Amniotic epithelial cell (primary cell): ENCODE measurements around the gene GALNT2.

DNA sequence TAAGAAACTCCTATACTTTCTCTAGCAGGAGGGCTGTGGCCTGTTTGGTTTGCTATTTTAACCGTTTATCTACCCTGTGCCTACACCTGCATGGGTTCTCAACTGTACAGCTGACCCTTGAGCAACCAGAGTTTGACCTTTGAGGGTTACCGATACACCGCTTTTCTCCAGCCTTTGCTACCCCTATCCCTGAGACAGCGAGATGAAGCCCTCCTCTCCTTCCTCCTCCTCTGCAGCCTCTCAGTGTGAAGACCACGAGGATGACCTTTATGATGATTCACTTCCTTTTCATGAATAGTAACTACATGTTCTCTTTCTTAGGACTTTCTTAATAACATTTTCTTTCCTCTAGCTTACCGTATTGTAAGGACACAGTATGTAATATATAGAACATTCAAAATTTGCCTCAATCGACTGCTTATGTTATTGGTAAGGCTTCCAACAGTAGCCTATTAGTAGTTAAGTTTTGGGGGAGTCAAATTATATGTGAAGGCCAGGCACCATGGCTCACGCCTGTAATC is 14.5 kb upstream of the RNF187 start:
- RRBS: no CpG with 5 or more reads among the region's 8 CpGs

DNA sequence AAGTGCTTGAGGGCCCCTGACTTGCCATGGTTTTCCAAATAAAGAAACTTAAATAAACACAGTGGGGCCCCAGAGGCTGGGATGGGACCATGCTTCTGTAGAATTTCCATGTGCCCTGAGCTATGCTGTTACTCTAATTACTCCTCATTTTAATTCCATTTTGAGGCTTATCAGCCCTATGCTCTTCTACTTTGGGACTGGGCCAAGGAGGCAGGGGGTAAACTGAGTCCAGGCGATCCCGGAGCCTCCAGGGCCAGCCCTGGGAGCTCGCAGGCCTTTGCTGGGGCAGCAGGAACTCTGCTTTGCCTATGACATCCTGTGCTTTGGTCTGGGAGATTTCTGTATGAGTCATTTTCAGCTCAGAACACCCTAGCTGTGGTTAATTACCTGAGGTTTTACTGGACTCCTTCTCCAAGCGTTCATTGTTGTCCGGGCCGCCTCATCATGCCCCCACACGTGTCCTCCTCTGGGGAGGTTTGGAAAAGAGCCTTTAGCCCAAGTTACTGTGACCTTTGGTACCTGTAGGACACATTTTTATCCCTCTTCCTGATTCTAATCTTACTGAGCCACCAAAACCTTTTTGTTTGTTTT is 95.7 kb downstream of the RHOU start:
- RRBS: no CpG with 5 or more reads among the region's 7 CpGs

DNA sequence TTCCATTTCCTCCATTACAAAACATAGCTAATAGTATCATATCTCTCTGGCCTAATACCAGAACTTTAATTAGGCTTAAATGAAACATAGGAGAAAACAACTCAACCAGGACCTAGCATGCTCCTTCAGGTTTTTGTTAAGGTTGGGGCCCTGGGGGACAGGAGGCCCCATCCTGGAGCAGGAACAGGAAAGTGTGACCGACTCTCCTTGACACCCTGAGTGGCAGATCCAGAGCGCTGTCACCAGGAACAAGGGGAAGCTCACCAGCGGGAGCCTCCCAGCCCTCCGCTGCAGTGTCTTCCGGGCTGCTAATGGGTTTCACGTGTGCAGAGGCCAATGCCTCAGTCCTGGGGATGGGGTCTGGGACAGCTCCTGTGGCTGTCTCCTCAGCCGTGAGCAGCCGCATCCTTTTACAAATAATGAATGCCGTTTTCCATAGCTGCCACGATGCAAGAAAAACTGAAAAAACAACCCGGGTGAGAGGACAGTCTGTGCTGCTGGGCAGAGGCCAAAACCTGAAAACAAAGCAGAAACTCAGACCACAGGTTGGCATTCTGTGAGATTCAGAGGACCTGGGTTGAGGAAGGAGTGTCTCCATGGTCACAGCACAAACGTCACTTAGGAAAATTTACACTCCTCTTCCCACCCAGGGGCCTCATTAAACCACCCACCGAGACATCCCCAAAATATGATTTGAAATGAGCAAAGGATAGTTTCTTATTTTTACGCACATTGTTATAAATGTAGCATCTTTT is 212.2 kb upstream of the RAB4A start:
- RRBS: no CpG with 5 or more reads among the region's 14 CpGs

DNA sequence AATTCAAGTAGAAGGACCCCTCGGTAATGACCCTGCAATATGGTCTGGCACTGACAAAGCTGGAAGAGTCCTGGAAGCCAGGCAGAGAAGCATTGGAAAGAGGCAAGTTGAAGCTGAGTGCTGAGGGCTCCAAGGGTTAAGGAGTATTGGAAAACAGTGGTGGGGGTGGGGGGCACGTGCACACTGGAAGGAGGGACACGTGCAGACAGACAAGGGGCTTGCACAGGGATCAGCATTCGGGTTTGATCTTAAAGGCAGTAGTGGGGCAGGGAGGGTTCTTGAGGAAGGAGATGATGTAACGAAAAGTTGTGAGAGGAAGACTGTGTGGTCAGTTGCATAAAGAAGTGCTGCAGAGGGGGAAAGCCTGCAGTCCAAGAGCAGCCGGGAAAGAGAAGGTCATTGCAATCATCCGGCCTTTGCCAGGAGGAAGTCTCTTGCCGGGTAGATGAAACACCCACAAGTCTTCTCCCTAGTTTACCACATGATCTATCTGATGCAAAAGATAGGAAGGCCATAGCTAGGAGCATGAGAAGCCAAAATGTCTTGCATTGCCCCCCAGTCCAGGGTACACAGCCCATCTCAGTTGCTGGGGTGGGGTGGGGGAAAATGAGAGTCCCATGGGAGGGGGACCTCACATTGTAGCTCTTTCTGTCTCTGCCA is 202.6 kb upstream of the RAB4A start:
- RRBS: no CpG with 5 or more reads among the region's 8 CpGs

- RRBS: no CpG with 5 or more reads among the region's 5 CpGs
Observed at GRCh38 chr1:229108925-229109264, 162.0 kb upstream of the RAB4A start.

GRCh38 chr1:229221065-229222342 is 49.4 kb upstream of the RAB4A start:
- RRBS: no CpG with 5 or more reads among the region's 10 CpGs

GRCh38 chr1:229253625-229254033 is 17.3 kb upstream of the RAB4A start:
- RRBS: no CpG with 5 or more reads among the region's 3 CpGs

DNA sequence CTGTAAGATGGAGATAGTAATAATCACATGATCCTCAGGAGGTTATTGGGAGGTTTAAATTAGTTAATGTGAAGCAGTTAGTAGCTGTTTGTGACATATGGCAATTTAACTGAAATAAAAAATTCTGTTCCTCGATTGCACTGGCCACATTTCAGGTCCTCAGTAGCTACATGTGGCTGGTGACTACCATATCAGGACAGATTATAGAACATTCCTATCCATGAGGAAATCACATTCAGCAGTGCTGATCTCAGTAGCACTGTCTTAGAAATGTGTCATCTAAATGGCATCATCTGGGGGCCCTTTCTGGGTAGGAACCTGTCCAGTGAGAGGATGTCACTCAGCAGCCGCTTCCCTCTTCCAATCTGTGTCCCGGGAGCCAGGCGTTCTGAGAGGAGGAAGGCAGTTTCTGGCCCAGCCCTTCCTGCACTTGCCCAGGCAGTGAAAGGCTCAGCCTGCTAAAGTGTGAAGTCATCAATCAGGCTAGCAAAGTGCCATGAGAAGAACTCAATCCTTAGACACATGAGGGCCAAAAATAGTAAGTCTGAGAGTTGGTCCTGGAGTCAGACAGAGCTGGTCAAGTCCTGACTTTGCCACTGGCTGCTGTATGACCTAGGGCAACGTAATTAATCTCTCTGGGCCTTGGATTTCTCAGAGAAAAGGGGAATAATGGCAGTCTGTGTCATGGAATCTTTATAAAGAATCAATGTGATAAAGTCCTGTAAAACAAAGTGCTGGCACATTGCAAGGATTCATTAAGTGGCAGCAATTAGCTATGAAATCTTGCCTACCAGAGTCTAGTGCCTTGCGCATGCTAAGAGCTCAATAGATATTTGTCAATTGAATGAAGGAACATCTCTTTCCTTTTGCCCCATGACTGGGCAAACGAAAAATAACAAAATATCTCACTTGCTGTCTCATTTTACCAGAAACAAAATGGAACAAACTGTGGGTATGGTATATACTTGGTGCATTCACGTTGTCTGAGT is 25.8 kb downstream of the RAB4A start:
- RRBS: no CpG with 5 or more reads among the region's 8 CpGs

DNA sequence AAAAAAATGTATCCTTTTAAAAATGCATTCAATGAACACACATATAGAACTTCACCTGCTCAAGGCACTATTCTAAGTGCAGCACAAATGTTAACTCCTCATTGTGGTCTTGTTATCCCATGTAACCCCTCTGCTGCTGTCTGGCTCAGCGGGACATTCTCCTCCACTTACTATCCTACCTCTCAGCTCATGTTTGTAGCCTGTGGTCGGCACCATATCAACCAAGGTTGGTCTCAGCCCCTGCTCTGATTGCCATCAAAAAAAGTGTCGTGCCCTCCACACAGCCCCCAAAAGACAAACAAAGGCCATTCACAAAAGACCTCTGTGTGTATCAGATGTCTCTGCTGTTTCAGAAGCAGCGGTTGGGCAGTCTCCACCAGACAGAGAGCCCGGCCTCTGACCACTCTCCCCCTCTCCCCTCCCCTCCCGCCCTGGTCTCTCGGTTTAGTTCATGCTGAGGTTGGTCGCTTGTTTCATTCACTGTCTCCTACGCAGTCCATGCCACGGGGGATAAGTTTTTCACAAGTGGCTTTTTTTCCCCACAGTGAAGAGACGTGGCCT is 27.2 kb downstream of the ACTA1 start:
- RRBS: no CpG with 5 or more reads among the region's 11 CpGs

DNA sequence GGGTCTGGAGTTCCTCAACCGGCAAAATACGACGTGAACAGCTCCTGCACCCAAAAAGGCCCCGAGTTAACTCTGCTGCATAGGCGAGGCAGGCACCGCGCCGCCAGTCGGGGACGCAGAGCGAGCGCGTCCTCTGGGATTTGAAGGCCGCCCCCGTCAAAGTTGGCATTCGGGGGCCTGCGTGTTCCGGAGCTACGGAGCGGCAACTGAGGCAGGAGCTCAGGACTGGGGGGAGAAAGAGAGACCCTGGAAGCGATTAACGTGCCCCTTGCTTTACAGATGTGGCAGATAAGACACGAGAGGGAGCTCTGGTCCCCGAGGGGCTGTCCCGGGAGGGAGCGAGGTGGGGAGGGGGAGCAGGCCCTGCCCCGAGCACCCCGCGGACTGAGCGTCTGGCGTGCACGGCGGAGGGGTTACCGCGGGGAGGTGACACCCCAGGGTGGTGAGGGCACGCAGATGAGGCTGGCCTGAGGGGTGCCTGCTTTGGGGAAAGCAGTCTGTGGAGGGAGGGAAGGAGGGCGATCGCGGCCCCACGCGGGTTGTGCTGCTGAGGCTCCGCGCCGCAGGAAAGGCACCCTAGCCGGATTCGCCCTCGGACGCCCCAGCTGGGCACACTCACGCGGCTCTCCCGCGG is 26.6 kb downstream of the ACTA1 start:
- RRBS: no CpG with 5 or more reads among the region's 52 CpGs

DNA sequence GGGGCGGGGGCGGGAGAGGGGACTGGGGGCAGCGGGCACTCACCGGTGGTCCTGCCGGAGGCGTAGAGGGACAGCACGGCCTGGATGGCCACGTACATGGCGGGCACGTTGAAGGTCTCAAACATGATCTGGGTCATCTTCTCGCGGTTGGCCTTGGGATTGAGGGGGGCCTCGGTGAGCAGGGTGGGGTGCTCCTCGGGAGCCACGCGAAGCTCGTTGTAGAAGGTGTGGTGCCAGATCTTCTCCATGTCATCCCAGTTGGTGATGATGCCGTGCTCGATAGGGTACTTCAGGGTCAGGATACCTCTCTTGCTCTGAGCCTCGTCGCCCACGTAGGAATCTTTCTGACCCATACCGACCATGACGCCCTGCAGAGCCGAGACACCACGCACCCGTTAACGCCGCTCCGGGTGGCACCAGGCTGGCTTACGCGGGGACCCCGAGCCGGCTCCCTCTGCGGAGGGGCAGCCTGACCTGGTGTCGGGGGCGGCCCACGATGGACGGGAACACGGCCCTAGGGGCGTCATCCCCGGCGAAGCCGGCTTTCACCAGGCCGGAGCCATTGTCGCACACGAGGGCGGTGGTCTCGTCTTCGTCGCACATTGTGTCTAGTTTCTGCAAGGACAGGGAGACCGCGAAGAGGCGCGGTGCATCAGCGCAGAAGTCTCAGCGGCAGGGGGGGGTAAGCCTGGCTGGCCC is 1.2 kb downstream of the ACTA1 start:
- RRBS: 6% methylated on average over 10 of the region's 57 CpGs

DNA sequence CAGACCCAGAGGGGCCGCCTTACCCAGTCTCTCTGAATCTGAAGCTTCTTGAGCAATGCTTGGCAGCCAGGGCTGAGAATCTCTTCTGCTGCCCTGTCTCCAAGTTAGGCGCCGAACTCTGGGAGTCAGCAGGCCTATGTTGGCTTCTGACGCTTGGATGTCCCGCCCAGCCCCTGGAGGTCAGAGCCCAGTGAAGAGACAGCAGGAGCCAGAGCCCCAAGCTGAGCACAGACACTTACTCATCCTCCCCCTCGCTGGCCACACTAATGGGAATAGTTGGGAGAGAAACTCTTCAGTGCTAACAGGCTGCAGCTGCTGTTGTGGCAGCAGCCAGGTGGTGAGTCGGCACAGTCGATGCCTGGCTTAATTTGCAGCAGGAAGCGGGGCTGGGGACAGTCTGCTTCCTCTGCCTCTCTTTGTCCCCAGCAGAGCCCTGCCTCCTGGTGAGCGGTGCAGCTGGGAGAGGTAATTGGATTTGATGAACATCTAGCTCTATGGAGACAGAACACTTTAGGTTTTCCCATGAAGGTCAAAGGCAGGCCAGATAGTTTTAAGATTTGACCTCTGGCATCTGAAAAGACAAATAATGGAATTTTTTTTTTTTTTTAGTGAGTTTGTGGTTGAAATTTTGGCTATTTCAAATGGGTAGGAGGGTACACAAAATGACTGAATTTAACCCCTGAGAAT is 68.3 kb downstream of the URB2 start:
- RRBS: no CpG with 5 or more reads among the region's 10 CpGs

GRCh38 chr1:229888752-229889665 is 178.0 kb upstream of the GALNT2 start:
- RRBS: no CpG with 5 or more reads among the region's 5 CpGs

DNA sequence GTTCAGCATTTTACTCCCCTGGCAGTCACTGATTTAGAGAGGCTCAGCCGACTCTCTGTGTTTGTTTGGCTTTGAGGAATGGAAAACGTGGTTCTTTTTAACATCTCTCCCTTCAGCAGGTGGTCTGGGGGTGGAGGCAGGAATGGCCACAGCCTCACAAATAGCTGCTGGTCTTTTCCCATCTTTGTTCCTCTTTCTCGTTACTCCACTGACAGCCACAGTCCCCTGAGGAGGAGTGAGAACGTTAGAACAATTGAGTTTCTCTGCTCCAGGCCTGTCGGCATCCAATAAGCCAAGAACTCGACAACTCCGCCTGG is 169.6 kb upstream of the GALNT2 start:
- RRBS: no CpG with 5 or more reads among the region's 7 CpGs

DNA sequence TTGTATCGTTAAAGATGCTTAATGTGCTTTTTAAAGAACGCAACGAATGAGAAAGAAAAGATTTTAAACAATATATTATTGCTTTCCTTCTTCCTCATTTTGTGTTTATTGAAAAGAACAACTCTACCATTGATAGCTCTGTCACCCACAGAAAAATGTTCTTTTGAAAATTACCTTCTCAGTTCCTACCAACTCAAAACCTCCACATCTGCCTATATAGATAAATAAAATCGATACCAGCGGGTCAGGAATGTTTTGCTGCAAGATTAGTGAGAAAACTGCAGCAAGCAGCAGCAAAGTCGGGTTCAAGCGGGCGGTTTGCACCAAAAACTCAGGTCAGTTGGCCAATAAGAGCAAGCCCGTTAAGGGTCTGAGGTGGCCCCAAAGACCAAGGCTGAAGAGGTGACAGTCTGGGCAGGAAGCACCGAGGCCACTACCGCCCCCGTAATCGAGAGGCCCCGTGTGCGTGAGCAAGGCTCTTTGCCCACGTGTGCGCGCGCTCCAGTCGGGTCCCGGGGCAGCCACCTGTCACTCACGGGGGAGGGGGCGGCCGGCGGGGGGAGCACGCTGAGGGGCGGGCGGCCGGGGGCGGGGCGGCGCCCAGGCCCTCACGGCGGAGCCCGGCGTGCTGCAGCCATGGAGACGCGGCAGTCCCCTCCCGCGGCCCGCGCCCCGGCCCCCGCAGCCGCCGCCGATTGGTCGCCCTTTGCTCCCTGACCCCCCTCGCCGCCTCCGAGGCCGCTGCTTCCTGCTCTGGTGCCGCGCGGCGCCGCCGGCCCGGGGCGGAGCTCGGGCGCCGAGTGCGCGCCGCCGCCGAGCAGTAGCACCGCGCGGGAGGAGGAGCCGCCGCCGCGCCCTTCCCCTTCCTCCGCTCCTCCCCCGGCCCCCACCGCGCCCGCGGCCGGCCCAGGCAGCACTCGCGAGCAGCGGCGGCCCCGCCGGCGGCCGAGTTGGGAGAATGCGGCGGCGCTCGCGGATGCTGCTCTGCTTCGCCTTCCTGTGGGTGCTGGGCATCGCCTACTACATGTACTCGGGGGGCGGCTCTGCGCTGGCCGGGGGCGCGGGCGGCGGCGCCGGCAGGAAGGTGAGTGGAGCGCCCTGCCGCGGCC is at the start of gene GALNT2:
GALNT2 (plus strand) TSS at position 916 of the 1,109 bp plus-strand sequence.
- RRBS: 3% methylated on average over 26 of the region's 110 CpGs

GRCh38 chr1:230070365-230070966 is 3.4 kb downstream of the GALNT2 start:
- RRBS: no CpG with 5 or more reads among the region's 11 CpGs

- RRBS: no CpG with 5 or more reads among the region's 8 CpGs
Observed at GRCh38 chr1:230071238-230071678, 4.2 kb downstream of the GALNT2 start.

DNA sequence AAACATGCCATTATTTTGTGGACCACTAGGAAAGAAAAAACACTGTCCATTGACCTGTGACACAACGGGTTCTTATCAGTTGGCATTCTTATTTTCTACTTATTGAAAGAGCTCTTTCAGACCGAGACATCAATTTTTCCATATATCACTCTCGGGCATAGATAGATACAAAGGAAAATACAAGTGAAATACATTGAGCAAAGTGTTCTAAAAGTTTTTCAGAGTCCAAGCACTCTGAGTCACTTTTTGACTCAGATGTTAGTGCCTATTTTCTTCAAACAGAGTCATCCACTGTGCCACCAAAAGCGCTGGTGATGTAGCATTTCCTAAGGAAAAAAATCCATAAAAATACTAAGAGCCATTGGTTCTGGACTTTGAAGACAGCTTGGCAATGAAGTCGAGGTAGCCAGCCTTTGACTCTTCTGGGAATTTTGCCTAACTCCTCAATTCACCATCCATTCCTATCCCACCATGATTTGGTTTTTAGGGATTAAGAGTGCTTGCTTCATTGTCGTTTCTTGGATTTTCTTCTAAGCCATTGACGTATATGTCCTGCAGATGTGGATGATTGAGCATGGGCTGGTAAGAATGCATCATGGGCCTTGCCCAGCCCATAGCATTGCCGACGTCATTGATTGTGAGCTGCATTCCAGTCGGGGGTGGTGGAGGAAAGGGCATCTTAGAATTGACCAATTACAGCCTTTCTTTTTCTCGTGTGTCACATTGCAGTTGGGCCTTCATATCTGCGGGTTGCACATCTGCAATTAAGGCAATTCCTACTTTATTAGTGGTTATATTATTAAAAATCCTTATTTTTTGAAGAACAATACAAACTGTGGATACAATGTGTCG is 10.6 kb downstream of the GALNT2 start:
- RRBS: no CpG with 5 or more reads among the region's 13 CpGs

DNA sequence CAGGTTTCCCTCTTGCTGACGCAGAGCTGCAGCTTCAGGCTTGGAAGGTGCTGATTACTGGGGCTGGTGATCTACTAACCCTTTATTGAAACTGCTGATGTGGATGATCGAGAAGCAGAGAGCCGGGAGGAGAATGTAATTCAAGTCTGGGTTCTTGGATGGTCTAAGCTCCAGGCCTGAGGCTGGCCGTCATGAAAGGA is 12.4 kb downstream of the GALNT2 start:
- RRBS: no CpG with 5 or more reads among the region's 4 CpGs

DNA sequence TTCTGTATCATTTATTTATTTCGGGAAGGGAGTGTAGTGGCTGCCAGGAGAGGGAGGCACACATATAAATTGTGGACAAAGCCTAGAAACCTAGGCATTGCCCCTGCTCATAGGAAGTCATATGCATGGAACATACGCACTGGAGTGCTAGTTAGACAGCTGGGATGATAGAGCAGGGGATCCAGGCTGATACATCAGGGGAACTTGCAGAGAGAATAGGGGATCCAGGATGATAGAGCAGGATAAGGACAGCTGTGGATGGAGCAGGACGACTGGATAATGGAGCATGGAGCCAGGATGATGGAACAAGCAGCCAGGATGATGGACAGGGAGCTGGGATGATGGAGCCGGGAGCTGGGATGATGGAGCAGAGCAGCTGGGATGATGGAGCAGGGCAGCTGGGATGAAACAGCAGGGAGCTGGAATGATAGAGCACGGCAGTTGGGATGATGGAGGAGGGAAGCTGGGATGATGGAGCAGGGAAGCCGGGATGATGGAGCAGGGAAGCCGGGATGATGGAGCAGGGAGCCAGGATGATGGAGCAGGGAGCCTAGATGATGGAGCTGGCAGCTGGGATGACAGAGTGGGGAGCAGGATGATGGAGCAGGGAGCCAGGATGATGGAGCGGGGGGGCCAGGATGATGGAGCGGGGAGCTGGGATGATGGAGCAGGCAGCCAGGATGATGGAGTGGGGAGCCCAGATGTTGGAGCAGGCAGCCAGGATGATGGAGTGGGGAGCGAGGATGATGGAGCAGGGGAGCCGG is 15.7 kb downstream of the GALNT2 start:
- RRBS: no CpG with 5 or more reads among the region's 11 CpGs